Rectum (tissue), 1 donor: ENCODE measurements around the gene B9D1.

- PRO-cap = unidirectional peak, plus-strand start at chr17:17854257
These were observed 17.3 kb upstream of the SREBF1 start for GRCh38 chr17:17854072-17854531.

- PRO-cap = no peak
These were observed 50.9 kb downstream of the TOM1L2 start for GRCh38 chr17:17920951-17922114.

GRCh38 chr17:17928767-17929361, 43.3 kb downstream of the TOM1L2 start:
- PRO-cap = no peak

DNA sequence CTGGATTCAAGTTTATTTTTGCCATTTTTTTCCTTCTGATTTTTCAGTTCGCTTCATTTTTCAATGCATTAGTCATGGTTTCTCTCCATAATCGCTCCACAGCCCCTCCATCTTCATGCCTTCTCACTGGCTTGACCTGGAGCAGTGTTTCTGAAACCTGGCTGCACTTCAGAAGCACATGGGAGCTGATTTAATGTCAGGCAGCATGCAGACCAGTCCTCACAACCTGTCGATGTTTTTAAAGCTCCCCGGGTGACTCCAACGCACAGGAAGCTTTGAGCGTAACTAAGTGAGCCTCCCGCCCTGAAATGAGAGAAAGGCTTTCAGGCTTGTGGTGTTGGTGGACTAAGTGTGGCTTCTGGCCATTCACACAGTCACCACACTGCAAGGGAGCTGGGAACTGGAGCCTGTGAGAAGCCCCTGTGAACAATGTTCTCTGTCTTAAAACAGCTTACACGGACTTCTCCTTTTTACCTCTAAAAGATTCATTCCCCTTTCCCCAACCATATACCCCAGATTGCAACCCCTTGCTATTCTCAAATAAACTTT, 16.8 kb upstream of the DRG2 start:
- PRO-cap = no peak

DNA sequence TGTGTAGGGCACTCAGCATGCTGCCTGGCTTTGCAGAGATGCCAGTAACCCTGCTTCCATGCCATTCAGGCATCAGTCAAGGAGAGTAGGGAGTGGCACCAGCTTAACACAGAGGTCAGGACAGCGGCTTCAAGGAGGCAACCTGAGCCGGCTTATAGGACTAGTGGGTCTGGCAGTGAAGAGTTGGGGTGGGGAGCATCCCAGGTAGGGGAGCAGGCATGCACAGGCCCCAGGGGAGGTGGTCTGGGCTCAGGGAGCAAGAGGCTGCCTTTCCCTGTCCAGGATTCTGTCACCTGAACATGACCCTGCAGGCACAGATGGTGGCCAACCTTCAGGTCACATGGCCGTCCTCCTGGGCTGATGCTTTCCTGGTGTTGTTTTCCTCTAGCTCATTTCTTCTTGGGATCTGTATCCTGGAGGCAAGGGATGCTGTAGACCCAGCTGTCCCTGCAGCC, 3.6 kb upstream of the MYO15A start:
- PRO-cap = no peak

DNA sequence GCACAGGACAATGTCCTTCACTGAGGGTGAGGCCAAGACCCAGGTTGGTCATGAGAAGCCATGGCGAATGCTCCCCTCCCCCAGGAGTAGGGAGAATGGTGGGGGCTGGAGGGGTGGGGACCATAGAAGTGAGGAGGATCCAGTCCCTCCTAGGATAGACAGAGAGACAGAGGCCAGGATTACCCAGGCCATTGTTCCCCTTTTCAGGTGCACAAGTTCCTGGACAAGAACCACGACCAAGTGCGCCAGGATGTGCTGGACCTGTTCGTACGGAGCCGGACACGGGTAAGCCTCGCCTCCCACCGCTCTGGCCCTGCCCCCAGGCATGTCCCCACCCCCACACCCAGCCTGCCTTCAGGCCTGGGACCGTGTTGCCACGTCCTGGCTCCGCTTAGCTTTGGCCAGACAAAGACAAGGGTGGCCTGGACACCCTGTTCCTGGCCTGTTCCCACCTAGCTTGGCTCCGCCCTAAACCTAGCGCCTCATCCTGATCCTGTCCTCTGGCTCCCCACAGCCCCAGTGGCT, 30.8 kb downstream of the MYO15A start:
- PRO-cap = no peak

DNA sequence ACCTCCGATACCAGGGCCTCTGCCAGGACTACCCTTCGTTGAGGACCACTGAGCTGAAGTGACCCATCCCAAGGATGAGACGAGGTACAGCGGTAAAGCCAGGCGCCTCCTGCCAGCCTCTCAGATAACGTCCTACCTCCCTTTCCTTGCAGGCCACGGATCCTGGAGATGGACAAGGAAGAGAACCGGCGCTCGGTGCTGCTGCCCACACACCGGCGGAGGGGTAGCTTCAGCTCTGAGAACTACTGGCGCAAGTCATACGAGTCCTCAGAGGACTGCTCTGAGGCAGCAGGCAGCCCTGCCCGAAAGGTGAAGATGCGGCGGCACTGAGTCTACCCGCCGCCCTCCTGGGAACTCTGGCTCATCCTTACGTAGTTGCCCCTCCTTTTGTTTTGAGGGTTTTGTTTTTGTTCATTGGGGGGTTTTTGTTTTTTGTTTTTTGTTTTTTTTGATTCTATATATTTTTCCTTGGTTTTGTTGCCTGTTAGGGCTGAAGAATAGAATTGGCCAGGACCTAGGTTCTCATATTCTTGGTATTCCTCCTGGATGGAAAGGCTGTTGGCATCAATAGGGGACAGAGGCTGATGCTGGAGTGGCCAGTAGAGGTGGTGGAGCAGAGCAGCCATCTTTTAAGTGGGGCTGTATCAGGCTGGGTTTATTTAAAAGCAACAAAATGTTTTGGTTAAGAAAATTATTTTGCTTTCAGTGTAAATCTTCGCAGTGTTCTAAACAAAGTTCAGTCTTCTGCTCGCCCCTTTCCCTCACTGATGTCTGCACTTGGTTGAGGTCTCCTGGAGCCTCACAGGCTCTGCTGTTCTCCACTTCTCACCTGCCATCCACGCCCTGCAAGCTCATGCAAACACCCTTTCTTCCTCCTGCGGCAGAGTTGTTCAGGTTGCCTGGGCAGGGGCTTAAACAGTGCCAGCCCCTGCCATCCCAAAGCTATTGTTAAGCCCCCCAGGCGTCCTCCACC, 17.1 kb upstream of the LLGL1 start:
- PRO-cap = no peak

GRCh38 chr17:18209040-18210323, 16.0 kb upstream of the LLGL1 start:
- PRO-cap = no peak

DNA sequence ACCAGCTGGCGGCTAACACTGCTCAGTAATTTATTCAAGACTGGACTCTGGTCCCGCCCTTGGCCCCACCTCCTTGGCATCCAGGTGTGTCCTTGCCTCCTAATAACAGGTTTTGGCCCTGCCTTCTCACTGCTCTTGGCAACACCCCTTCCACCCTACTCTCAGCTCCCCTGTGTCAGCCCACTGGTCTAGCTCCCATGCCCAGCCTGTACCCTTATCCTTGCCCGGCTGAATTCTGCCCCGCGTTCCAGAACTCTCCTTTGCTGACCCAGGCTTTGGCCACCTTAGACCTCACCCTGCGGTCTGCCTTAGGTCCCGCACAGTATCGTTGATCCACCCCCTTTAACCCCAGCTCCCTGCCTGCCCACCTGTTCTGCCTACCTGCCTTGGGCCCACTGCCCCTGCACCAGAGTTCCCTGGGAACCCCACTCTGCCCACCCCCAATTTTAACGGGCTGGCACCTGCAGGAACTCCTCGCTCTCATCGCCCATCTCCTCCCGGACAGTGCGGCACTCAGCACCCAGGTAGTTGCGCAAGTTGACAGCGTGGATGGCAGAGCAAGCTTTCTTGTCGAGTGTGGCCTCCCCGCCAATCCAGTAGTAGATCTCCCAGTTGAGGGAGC, 8.1 kb downstream of the FLII start:
- PRO-cap = no peak

- PRO-cap = unidirectional peak, minus-strand start at chr17:18261252; unidirectional peak, minus-strand start at chr17:18261302; unidirectional peak, minus-strand start at chr17:18261345; unidirectional peak, minus-strand start at chr17:18261404
These were observed 752 bp downstream of the MIEF2 start for GRCh38 chr17:18261206-18261621.

GRCh38 chr17:18569244-18569891, 74.8 kb downstream of the TBC1D28 start:
- PRO-cap = unidirectional peak, plus-strand start at chr17:18569663

- PRO-cap = no peak
These were observed 25.1 kb upstream of the FBXW10 start for GRCh38 chr17:18718659-18719264.

DNA sequence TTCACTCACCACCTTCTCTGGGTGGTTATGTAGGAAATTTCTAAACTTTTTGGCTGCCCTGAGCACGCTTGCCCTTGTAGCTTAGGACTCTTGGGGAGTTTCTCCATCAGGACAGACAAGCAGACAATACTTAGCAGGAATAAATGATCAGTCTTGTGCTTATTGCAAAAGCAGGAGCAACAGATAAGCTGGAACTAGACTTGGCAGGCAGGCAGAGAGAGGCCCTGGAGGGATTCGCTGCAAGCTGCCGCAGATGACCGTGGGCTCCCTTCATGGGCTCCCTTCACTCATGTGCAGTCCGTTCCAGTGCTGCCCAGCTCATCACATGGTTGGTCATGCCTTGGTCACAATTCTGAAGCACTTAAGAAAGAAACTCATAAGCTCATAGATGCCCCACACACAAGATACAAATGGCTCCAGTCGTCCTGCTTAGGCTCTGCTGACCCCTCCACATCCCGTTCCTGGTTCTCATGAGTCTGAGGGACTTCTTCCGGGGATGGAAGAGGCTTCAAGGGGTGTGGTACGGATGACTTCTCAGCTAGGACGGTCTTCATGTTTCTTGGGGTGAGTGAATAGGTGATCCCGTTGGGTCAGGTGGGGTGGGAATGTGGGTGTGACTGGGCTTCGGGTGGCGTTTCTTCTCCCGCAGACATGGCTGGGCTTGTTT, 2.3 kb upstream of the SLC5A10 start:
- PRO-cap = no peak

DNA sequence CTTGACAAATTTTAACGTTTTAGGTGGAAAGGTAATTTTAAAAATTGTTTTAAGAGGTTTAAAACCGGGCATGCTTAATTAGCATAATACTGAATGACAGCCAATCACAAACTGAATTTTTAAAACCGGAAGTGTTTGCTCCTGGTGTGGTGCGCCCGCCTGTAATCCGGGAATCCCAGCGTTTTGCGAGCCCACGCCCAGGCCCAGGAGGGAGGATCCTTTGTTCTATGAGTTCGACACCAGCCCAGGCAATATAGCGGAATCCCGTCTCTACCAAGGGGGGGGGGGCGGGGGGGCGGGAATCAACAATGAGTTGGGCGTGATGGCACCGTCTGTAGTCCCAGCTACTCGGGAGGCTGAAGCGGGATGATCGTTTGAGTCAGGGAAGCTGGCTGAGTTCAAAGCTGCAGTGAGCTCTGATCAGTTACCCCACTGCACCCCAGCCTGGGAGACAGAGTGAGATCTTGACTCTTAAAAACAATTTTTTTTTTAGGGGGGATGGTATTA, 17.6 kb upstream of the GRAP start:
- PRO-cap = no peak

- PRO-cap = no peak
These were observed 47.1 kb upstream of the EPN2 start for GRCh38 chr17:19189964-19190522.

- PRO-cap = no peak
These were observed 11.6 kb downstream of the EPN2 start for GRCh38 chr17:19248748-19249281.

DNA sequence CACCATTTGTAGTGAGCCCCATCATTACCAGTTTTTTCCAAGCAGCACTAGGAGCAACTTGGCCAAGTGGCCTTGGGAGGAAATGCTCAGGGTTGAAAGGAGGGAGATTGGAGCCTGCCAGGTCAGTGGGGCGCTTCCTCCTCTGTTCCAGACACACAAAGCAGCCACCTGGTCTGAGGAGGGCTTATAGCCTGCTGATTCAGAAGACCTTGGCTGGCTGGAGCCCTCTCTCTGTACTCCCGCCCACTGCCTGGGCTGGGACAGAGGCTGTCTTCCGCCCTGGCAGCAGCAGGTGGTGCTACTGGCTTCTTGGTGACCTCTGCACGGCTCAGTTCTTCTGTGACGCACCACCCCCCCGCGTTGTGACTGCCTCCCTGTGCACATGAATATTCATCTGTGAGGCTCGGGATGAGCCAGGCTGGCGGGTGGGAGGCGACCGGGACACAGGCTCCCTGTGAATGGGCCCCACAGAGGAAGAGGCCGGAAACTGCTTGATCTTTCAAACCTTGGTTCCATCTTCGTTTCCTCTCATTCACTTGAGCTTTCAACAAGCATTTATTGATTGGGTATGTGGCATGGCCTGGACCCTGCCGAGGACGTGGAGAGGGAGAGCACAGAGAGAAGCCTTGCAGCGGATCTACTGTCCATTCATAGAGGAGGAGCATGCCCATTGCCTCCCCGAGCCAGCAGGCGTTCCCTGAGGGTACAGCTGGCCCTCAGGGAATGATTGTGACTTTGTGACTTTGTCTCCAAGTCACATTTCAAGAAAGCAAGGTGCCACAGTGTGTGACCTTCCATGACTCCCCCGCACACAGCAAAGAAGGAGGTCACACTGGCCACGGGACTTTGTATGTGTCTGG, 45.1 kb downstream of the B9D1 start:
- PRO-cap = bidirectional peak, plus-strand start at position 416 of the sequence, minus-strand start at position 157 of the sequence

- PRO-cap = bidirectional peak, plus-strand start at chr17:19362840, minus-strand start at chr17:19362608
These were observed at the start of gene B9D1 for GRCh38 chr17:19362061-19363299. B9D1 (minus strand) TSS chr17:19362723.

DNA sequence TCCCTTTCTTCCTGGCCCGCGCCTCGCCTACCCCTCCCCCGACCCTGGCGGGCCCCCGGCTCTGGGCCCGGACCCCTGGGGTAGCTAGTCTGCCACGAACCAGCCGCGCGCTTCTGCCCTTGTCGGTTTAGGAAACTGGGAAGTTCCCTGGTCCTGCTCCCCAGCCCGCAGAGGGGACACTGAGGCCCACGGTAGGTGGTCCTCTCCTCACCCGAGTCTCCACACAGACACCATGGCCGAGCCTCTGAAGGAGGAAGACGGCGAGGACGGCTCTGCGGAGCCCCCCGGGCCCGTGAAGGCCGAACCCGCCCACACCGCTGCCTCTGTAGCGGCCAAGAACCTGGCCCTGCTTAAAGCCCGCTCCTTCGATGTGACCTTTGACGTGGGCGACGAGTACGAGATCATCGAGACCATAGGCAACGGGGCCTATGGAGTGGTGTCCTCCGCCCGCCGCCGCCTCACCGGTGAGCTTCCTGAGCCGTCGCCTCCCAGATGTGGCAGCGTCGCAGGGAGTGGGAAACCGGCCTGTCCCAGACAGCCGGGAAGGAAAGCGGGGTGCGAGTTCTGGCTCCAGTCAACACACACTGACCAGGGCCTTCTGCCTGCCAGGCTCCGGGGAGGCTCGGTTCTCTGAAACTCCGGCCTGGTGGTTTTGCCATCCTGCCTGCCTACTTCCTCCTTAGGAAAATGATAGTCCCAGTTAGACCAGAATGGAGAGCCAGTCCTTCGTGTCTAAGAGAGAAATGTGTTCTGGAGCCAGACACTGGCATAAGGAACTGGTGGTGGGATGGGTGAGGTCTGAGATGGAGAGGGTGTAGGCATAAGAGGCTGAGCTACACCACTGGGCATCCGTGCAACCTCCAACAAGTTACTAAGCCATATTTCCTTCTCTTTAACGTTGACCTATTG, 625 bp downstream of the MAPK7 start:
- PRO-cap = unidirectional peak, plus-strand start at position 87 of the sequence; bidirectional peak, plus-strand start at position 488 of the sequence, minus-strand start at position 494 of the sequence; unidirectional peak, minus-strand start at position 586 of the sequence

- PRO-cap = bidirectional peak, plus-strand start at chr17:19385125, minus-strand start at chr17:19384955; unidirectional peak, minus-strand start at chr17:19385392
These were observed 2.0 kb downstream of the MFAP4 start for GRCh38 chr17:19384554-19385750.